A172 (cell line): ENCODE measurements around the genes THEM5, LCE3A, LCE1E, SPRR5, SPRR1B, S100A8, S100A3 and S100A13.

DNA sequence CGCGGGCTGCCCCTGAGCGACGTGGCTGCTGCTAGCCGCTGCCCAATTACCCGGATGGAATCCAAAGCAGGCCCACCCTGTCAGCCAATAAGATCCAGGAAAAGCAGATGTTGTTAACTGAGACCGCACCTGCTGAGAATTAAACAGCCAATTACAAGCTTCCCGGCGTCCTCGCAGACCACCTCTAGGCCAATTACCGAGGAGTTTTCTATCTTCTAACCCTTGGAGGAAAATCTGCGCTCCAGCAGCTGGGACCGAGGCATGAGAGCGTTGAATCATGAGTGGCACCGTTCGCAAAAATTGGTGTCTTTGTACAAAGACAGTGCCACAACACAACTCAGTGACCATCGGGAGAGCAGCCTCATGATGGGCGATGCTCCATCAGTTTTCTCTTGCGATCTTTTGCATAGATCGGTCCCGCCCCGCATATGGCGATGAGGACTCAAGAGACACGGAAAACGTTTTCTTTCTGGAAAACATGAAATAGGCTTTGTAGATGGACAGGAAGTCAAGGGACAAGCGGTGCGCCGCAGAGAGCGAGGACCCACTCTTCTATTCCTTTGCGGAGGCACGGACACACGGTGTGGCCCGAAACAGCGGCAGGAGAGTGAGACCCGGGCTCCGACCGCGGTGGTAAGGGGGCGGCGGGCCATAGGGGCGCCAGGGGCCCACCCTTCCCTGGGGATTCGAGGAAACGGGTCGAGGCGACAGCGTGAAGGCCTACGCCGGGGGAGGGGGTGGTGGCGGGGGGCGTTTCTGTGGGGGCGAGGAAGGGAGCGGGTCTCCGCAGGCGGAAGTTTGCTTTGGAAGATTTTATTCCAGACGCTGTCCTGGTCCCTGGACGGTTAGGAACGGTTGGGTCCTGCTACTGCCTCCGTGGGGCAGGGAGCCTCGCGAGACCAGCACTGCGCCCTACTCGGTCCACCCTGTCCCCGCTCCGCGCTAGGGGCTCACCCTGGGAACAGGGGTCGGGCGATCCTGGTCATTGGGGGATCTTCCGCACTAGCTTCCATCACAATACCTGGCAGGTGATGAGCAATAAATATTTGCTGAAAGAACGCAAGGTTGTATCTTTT lies 651 bp upstream of the TDRKH start:
- RAMPAGE, long total RNA, result no peak

- RAMPAGE, long total RNA, result no peak
These were observed 10.3 kb upstream of the LINGO4 start for GRCh38 chr1:151815457-151815882.

- RAMPAGE, long total RNA, result no peak
These were observed at the start of gene THEM5 for GRCh38 chr1:151853424-151853975. TSS of gene THEM5 (minus strand) at chr1:151853712.

- RAMPAGE, long total RNA, result no peak
These were observed 5.1 kb downstream of the S100A10 start for GRCh38 chr1:151988576-151988989.

DNA sequence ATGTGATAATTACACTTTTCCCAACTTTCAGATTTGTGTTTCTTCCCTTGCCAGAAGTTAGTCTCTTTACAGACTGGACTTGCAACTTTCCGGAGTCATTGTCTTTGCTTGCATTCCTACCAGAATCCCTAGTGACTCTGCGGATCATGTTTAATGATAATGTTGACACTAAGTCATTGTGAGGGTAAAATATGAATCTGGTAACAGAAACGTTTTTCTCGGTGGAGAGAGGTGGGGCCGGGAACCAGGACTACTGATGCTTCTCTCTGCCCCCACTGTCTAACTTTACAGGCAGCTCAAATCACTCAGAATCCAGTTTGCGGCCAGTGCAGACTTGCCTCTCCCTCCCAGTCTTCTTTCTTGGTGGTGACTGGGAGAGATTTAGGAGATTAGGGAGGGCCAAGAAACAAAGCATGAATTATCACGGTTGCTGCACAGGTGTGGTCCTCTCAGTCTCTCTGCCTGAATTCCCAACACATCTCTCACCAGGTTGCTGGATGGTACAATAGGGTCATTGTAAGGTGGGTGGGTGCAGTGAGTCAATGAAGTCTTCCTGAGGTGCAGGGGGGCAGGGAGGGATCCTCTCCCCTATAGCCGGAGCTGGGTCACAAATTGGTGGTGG lies 12.7 kb downstream of the S100A11 start:
- RAMPAGE, long total RNA, result no peak

- RAMPAGE, long total RNA, result no peak
These were observed 7.8 kb downstream of the S100A11 start for GRCh38 chr1:152028951-152029539.

DNA sequence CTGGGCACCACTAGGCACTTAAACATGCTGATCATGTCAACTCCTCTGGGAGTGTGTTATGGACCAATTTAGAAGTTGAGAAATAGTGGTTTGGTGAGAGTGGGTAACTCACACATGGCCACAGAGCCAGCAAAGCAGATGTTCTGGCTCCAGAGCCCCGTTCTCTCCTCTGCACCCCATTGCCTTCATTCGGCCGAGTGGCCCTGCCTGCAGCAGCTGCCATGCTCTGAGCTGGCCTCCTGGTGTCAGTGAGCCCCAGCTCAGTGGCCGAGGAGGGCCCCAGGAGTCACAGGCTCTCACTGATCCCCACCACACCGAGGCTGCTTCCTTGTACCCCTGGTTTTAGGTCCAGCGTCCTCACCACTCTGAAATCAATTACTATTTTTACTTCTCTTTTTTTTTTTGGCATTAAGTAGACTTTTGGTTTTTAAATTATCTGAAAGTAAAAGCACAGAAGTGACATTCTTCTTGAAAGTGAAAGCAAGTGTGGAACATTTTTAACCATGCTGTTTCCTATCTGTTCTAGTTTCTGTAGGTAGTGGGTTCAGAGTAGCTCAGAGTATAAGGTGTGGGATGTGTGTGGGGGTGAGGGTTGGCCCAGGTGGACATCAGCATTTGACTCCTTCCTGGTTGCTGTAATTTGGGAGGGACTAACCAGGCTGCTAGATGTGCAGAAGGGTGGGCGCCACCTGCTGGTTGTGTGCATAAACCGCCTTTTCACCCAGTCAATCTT lies 45.9 kb upstream of the CRNN start:
- RAMPAGE, long total RNA, result no peak

- RAMPAGE, long total RNA, result no peak
These were observed at the start of gene LCE3A for GRCh38 chr1:152623038-152623326. TSS of gene LCE3A (minus strand) at chr1:152623103.

- RAMPAGE, long total RNA, result no peak
These were observed 909 bp upstream of the C1orf68 start for GRCh38 chr1:152718421-152718804.

DNA sequence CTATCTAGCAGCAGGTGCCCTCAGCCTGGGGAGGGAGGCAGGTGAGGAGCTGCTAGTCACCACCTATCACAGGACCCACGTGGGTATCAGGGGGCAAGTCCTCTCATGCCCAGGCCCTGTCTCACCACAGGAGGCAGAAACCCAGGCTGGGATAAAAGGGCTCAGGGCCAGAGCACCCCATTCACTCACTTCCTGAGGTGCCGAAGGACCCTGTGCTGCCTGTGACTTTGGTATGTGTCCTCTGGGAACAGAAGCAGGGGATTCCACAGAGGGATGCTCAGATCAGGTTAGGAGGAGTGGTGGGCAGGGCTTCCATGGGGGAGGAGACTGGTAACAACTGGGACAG lies at the start of gene LCE1E:
LCE1E (plus strand) TSS at position 180 of the 346 bp plus-strand sequence.
- RAMPAGE, long total RNA, result no peak

- RAMPAGE, long total RNA, result no peak
These were observed at the start of gene SPRR5 for GRCh38 chr1:152947045-152947237. TSS of gene SPRR5 (plus strand) at chr1:152947206.

- RAMPAGE, long total RNA, result no peak
These were observed at the start of gene SPRR1B for GRCh38 chr1:153031072-153031386. TSS of gene SPRR1B (plus strand) at chr1:153031203.

DNA sequence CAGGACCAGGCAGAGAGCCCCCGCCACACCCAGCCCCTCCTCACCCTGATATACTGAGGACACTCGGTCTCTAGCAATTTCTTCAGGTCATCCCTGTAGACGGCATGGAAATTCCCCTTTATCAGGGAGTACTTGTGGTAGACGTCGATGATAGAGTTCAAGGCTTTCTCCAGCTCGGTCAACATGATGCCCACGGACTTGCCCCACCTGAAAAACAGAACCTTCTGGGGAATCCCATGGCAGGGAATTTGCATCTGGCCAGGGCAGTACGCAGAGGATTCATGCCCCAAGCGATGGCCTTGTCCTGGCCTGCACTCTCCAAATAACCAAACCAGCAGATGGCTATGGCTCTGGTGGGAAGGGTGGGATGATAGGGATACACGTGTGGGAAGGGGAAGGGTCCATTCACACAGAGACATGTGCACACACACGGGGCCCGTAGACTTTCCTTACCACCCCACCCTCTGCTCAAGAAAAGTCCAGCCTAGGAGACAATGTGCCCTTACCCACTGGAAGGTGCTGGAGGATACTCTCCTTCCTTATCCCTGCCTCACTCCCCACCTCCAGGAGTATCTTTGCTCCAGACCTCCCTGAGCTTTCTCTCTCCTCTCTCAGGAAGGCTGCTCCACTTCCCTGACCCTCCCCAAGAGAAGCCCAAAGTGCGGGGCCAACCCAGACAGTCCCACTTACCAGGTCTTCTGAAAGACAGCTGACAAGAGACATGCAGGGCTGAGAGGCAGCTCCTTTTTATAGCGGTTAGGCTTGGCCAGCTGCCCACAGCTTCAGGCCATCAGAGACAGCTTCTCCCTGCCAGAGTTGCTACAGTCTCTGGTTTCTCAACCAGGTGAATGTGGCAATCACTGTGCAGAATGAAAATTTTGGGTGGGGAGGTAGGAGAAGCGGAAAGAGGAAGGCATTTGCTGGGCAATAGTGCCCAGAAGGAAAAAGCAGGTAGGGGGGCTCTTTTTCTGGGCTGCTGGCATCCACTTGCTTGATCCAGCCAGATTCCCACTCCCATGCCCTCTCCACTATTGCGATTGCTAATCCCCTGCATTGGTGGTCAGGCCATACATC lies at the start of gene S100A8:
S100A8 (minus strand) TSS at position 723 of the 1,074 bp plus-strand sequence.
- RAMPAGE, long total RNA, result no peak

DNA sequence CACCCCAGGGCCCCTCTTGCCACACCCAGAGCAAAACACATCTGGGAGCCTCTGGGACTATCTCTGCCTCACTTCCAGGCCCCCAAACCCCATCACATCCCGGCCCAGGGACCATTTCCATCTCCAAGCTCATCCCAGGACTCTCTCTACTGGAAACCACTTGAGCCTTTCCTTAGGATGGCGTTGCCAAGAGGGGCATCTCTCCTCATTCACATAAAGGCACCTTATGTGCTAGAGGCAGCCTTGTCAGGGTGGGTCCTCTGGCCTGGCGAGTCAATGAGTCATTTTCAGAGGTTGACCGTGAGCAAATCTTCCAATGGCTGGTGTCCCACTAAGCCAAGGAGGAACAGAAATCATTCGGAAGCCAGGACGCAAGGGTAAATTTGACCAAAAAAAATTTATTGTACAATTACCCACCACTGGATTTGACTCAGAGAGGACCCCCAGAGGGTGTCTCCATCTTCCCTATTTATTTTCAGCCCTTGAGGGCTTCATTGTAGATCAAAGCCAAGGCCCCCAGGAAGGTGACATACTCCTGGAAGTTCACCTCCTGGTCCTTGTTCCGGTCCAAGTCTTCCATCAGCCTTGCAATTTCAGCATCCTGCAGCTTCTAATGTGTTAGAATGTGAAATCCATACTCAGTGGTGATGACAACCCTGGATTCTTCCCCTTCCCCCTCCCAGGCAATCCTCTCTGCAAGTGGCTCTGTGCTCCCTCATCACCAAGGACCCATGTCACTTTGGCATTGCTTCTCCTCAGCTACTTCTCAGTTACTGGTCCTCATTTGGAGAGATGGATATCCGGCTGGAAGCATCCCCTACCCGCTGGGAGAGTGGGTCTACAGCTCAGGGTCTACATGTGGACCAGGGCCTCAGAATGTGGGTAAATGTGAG lies 1.3 kb downstream of the S100A6 start:
- RAMPAGE, long total RNA, result no peak

- RAMPAGE, long total RNA, result no peak
These were observed 480 bp downstream of the S100A6 start for GRCh38 chr1:153535114-153535907.

DNA sequence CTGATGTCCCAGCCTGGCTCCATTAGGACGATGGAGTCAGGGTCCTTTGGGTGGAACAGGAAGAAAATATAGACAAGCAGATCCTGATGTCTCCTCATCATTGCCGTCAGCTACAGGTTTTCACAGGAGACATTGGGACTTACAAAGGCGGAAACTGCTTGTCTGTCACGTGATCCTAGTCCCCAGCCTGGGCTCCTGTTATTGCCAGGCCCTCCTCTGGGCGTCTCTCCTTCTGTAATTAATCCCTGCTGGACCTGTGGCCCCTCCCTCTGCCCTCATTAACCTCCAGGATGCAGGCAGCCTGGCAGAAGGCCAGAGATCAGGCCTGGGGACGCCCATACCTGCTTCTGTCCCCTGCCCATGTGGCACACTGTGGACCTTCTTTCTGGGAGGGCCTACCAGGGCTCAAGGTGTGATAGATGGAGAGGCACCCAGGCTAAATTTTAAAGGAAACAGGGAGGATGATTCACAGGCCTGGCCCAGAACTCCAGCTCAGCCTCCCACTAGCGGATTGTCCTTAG lies 2.4 kb downstream of the S100A5 start:
- RAMPAGE, long total RNA, result no peak

DNA sequence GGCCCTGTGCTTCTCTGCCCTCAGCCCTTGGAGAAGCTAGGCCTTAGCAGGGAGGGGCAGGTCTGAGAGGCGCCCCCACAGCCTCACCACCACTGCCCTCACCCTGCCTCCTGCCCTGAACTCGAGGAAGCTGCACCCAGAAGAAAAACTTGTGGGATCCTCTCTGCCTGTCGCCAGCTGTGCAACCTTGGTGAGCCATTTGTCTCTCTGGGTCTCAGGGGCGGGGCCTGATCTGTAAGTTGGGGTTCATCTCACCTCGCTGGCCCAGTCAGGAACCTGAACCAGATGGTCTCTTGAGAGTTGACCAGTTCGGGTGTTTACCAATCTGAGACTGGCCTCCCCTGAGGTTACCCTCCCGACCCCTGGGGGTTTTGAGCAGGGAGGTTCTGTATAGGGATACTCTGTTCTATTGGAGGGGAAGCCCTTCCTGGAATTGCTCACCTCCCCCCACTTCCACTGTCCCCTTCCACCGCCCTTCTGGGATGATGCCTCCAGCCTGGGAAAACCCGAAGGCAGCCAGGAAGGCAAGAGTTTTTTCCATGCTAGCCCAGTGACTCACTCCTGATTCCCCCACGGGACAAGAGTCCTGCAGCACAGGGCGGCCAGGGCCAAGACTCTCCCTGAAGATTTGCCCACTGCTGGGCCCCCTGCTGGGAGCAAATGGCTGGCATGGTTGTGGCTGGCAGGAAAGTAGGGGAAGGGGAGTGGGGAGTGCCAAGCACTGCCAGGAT lies at the start of gene S100A3:
S100A3 (minus strand) TSS at position 333 of the 731 bp plus-strand sequence.
- RAMPAGE, long total RNA, result start-site peak on the minus strand centred at position 163 of the sequence, 95 bp wide, 218 and 435 reads in 2 replicates; start-site peak on the minus strand centred at position 371 of the sequence, 188 bp wide, 135 and 370 reads in 2 replicates

GRCh38 chr1:153567517-153568296 lies 2.1 kb upstream of the S100A2 start:
- RAMPAGE, long total RNA, result no peak

DNA sequence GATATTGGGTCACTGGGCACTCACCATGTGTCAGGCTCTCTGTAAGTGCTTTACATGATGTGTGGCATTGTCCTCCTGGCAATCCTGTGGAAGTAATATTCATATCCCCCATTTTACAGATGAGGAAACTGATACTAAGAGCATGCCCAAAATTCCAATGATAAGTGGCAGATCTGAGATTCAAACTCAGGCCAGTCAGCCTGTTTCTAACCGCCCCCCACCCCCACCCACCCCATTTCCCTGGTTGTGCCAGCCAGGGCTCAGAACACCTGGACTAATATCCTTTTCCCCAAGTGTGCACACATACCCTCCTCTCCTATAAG lies 723 bp upstream of the S100A16 start:
- RAMPAGE, long total RNA, result no peak

DNA sequence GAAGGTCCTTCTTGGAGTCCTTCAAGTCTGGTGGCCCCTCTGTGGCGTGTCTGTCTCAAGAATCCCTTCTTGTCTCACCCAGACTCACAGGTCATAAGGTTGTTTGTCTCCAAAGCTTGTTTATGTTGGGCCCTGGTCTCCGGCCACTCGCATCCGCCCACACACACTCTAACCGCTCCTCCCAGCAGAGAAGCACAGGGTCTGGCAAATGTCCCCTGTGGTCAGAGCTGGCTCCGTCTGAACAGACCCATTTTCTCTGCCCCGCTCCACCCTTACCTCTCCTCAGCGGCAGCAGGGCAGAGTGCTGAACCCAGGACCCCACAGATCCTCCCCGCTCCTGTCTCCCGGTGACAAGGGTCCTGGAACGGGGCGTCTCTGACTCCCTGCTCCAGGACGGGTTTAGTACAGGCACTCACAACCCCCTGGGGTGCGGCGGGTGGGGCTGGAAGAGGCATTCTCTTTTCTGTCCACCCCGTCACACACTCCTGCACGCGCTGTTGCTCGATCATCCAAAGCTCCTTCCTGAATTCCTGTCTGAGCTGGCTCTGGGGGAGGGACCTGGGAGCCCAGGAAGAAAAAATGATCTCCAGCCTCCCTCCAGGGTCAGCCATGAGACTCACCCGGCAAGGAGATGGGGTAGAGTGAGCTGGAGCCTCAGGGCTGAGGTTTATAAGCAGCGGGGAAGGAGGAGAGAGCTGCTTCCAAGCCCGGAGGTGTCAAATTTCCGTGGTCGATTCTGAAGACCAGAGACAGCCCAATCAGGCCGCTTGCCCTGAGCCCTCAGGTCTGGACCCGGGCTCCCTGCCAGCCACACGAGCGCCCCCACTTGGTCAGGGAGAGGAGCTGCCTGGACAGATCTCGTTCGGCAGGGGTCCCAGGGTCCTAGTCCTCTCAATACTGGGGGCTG lies at the start of gene S100A13:
S100A13 (minus strand) TSS at position 643 of the 907 bp plus-strand sequence.
- RAMPAGE, long total RNA, result start-site peak on the minus strand centred at position 368 of the sequence, 97 bp wide, 404 and 586 reads in 2 replicates; start-site peak on the minus strand centred at position 702 of the sequence, 120 bp wide, 315 and 574 reads in 2 replicates